Metanephros (tissue), 2 donors: ENCODE measurements around the genes HADH, COL25A1, CASP6 and EGF.

DNA sequence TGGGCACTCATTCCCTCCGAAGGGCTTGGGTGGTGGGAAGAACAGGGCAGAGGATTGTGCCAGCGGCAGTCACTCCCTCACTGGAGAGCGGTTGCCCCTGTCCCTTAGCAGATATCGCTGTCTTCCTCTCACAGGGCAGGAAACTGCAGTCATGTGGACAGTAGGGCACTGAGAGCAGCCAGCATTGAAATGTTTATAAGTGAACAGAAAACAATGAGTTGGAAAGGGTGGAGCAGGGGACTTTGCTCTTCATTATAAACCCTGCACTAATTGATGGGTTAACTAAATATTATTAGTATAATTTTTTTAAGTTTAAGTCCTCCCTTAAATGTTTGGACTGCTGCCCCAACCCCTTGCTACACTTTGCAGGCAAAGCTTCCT lies 24.6 kb upstream of the SGMS2 start:
- RAMPAGE, long total RNA, result no peak

DNA sequence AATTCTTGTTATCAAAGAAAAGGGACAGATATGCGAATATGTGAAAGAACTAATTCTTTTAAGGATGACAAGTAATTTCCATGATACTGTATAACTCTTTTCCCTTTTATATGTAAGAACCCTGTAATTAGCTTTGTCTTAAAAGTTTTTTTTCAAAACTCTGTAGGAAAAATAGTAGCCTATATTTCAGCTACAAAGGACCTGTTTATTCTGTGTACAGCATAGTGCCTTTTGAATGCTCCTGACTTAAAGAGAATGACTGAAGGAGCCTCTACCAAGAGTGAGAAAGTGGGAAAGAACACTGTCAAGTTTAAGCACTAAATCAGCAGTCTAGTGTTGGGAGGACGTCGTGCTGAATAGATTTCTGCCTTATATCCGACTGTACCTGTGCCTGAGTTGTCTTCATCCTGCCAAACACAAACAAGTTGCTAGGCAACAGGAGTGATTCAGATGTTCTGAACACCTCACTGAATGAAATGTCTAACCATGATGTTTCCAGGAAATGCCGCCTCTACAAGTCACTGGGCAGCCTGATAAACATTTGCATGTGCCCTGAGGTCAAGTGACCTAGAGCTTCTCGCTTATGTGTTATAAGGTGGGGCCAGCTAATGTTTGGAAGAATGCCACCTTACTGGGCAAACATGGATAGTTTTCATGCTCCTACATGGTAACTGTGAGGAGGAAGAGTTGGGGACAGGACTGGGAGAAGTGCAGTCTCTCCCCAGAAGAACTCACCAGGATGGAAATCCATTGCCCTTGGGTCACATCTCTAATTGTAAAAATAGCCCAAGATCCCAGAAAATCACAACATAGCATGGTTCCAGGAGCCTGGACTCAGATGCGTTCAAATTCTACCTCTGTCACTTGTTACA lies 37.9 kb downstream of the SGMS2 start:
- RAMPAGE, long total RNA, result no peak

DNA sequence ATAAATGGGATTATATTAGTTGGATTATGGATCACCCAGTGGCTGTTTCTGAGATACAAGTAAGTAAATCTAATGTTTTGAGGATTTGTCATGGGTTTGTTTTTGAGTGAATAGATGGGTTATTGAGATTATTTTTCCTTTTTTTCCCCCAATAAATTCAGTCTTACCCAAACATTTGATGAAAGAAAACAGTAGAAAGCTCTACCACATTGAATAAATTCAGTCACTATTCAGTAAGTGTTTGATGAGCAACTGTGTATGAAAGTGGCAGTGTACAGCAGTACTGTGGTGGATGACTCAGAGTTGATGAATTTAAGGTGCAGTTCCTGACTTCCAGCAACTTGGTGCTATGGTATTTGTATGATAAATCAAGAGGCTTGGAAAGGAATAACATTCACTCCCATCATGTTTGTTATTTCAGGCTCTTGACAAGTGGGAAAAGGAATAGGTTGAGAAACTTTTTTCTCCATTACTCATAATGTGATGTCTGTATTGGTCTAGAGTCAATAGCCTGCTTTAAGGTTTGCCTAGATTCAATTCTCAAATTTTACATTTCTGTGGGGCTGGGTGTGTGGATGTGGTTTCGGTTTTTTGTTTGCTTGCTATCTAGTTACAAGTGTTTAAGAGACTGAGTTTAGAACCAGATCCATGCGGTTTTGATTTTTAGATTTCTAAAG lies 35.3 kb upstream of the CYP2U1 start:
- RAMPAGE, long total RNA, result no peak

DNA sequence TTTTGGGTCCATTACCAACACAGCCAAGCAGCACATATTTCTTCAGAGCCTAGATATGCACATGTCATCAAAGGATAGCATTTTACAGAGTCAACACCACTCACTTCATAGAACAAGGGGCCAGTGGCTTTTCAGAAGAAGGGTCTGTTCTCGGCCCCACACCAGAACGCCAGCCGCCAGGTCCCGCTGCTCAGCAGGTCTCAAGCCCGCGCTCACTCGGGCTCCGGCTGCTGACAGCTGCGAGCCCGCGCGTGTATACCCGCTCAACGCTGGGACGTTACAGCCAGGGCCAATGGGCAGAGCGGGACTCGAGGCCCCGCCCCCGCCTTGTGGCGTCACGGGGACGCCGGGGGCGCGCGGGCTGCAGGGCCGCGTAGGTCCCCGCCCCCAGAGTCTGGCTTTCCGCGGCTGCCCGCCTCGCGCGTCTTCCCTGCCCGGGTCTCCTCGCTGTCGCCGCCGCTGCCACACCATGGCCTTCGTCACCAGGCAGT lies at the start of gene HADH:
TSS of gene HADH (plus strand) at position 426 of the 491 bp plus-strand sequence.
- RAMPAGE, long total RNA, result start-site peak on the plus strand centred at position 425 of the sequence, 70 bp wide, 383 and 55 reads in 2 replicates

GRCh38 chr4:108107590-108108632 lies 60.8 kb downstream of the LEF1 start:
- RAMPAGE, long total RNA, result no peak

GRCh38 chr4:108146344-108146706 lies 22.4 kb downstream of the LEF1 start:
- RAMPAGE, long total RNA, result no peak

- RAMPAGE, long total RNA, result no peak
These were observed at the start of gene COL25A1 for GRCh38 chr4:109302224-109303144. Gene COL25A1 (minus strand): TSS chr4:109302658.

GRCh38 chr4:109446723-109447413 lies 13.3 kb downstream of the SEC24B start:
- RAMPAGE, long total RNA, result no peak

- RAMPAGE, long total RNA, result no peak
These were observed 39.3 kb downstream of the MCUB start for GRCh38 chr4:109599360-109599639.

DNA sequence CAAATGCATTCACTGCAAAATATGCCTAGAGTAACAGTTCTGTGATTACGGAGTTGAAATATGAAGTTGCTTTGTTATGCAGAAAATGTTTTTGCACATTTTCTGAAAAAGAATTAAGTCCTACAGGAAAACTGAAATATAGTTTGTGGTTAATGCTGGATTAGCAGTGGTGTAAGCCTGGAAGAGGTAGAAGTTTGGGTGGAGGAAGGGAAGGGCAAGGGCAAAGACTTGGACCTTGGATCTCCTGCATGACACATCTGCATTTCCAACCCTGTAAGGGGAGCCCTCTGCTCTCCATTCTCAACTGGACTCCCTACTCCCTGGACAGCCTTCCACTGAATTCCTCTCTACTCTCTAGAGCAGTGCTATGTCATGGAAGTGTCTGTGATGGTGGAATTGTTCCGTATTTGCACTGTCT lies 4.6 kb downstream of the CASP6 start:
- RAMPAGE, long total RNA, result no peak

DNA sequence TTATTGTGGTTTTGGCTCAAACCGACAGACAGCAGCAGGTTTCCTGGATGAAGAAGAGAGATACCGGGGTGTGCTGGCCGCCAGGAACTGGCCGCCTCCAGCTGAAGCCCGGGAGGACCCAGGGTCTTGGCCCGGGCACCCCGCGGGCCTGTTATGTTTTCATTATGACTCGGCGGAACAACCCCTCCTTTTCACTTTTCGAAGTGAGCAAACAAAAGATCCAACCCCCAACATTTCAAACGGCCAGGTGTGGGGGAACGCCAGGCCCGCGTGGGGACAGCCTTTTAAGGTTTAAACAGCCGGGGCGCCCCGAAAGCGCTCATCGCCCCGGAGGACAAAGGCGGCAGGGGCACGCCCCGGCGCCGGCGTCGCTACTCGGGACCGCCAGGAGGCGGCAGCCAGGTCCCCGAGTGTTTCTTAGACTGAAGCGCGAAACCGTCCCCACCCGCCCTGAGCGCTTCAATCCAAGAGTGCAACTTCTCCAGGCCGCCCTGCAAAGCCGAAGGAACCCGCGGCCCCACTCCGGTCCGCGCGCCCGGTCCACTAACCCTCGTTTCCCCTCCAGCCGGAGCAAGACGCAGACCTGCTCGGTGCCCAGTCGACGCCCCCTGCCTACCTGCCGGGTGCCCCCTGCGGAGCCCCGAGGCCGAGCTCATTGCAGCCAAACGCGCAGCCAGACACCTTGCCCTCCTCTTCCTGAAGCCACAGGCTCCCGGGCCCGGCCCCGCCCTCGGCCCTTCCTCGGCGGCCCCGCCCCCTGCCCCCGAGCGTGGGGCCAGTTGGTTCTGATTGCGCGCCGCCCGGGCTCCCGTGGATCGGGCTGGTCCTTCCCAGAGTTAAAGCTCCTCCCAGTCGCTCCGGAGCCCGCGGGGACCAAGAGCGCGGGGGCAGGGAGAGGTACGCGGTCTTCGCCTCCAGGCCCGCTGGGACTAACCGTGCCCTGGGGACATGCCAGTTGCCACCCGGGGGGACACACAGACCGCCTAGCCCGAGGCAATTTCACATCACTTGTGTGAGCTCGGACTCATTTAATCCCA lies at the start of gene CASP6:
TSS of gene CASP6 (minus strand) at position 706 of the 1,037 bp plus-strand sequence.
- RAMPAGE, long total RNA, result no peak

DNA sequence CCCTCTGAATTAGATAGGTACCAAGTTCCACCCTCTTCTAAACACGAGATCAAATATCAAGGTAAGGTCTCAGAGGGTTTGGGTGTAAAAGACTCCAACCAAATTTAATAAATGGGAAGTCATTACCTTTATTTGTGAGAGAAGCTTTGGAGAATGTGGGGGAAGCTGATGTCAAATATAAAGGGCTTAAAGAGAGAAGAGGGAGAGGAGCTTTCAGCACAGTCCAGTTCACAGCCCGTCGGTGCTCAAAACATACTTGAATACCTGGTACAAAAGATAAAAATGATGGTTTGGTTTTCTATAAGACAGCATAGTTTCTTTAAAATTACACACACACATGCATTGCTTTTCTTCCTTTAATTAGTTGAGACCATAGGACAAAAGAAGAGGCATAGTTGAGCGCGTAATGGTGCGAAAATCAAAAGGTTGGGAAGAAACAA lies 837 bp upstream of the GAR1 start:
- RAMPAGE, long total RNA, result no peak

GRCh38 chr4:109912540-109913606 lies at the start of gene EGF:
Gene EGF (plus strand): TSS chr4:109912883.
- RAMPAGE, long total RNA, result no peak

DNA sequence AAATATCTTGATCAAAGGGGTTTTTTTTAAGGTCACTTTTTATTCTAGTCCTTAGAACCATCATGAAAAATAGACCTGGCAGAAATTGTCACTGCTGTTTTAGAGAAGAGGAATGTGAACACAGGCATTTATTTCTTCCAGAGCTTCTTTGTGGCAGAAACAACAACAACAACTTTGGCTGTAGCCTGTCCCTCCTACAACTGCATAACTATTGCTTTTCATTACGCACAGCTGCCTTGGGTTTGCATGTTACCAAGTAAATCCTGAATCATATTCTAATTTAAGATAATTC lies 73.2 kb downstream of the EGF start:
- RAMPAGE, long total RNA, result no peak

GRCh38 chr4:110116880-110117212 lies 81.6 kb downstream of the ELOVL6 start:
- RAMPAGE, long total RNA, result no peak

GRCh38 chr4:110633379-110634522 lies 10.9 kb upstream of the PITX2 start:
- RAMPAGE, long total RNA, result no peak

GRCh38 chr4:110876206-110876548 lies 253.3 kb upstream of the PITX2 start:
- RAMPAGE, long total RNA, result no peak

DNA sequence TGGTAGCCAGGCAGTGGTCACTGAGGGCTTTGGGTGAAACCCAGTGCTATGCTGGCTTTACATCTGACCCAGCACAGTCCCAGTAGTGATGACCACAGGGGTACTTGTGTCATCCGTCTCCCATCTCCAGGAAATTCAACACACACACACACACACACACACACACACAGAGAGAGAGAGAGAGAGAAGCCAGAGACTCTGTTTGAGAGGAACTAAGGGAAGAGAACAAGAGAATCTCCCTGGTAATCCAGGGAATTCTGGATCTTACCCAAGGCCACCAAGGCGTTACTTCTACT lies 426.6 kb upstream of the PITX2 start:
- RAMPAGE, long total RNA, result no peak

GRCh38 chr4:112086091-112087167 lies 58.8 kb upstream of the FAM241A start:
- RAMPAGE, long total RNA, result no peak

DNA sequence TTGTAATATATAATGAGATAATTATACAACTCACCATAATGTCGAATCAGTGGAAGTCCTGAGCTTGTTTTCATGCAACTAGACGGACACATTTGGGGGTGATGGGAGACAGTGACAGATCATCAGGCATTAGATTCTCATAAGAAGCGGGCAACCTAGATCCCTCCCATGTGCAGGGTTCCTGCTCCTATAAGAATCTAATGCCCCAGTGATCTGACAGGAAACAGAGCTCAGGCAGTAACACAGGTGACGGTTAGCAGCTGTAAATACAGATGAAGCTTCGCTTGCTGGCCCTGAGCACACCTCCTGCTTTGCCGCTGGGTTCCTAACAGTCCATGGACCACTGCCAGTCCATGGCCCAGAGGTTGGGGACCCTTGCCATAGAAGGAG lies 1.5 kb upstream of the TIFA start:
- RAMPAGE, long total RNA, result no peak